ENCODE measurements around a stretch of chr6.

GRCh38 chr6:180091-180631 is 112.1 kb upstream of the DUSP22 start:
- PRO-cap = unidirectional peak, plus-strand start at chr6:180395

DNA sequence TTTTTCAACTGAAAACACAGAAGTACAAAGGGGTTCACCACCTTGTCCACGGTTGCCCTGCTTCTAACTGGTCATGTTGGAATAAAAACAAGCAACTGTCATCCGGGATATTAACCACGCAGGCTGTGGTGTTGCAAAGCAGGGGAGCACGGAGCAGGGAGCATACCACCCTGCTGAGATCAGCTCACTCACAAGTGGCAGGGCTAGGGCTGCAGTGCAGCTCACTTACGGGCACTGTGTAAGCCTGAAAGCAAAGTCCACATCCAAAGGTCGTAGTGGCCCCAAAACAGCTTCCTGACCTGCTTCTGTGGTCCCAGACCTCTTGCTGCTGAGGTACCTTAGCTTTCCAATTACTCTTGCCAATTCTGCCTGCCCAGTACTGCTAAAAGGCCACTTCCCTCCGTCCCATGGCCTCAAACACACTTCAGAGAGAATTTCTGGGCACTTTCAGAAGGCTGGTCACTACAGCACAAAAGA is 105.7 kb upstream of the DUSP22 start:
- PRO-cap = no peak

DNA sequence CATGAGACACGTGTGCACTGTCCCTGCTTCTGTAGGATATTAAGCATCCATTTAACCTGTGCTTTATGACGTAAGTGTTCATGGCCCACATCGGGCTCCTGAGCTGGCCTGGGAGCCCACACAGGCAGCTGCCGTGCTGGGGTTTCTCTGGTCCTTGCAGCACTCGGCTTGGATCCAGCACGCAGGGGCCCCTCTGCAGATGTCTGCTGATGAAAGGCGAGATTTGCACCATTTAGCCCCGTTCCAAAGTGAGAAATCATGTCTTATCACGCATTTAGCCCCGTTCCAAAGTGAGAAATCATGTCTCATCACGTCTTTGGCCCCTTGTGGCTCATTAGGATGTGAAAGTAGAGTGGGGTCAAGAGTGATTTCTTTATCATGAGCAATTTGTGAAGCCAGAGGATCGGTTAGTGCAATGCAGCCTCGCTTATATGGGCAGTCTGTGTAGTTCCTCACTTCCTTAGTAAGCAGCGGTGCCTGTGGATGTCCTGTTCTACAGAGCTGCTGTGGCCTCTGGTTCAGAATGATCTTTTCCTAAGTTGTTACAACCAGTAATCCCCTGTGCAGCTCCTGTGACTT is 25.4 kb downstream of the DUSP22 start:
- PRO-cap = no peak

DNA sequence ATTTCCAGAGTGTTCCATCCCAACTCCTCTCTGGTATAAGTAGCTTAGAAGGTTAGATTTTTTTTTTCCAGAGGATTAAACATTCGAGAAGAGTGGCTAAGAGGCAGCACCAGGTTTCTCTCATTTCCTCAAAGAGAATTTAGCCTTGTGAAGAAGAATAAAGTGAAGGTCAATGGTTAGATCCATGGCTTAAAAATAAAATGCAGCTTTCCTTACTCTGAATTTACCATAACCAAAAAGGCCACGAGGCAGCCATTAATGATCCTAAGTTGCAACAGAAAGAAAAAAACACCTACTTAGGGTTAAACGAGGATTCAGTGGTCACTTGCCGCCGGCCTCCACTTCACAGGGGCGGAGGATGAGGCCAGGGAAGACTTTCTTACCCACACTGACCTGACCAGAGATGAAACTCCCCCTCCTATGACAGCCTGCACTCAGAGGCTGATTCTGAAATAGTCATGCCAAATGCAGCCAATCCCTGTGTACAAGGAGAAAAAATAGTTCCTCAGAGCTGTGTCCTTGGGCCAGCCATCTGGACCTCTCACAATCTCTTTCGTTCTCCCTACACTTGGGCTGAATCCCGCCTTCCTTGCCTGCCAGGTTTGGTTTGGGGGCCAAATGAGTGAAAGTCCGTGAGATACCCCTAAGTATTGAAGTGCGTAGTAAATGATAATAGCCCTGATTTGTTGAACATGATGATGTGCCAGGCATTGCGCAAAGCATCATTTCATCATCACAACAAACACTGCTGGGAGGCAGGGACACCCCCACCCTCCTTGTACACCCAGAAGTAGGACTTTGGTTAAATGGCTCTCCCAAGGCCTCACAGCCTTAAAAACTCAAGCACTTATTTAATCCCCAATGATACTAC is 3.3 kb upstream of the IRF4 start:
- PRO-cap = no peak

DNA sequence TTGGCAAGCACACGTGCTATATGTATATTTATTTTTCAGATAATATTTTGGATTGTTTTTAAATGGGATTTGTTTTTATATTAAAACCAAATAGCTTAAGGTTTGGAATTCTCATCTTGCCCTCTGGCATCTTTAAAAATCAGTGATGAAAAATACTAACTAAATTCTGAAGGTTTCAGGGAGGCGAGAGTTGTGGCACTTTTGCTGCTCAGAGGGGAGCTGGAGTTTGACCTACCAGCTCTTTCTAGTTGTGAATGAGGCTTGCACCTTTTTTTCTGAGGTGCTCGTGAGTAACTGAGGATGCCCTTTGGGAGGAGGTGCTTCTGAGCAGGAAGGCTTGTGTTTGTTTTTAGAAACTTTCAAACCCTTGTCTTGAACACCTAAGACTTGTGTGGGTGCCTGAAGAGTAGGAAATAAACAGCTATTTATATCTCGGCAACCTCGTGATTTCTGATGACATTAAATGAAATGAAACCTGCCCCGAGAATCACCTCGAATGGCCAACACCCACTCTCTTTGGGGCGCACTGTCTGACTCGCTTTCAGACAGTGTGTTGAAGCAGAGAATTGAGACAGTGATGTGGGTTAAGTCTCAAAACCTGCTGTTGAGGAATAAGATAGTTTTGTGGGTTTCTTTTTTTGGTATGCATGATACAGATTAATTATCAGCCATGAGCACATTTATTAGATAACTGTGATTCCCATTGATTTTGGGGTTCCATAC is 8.2 kb downstream of the IRF4 start:
- PRO-cap = no peak

DNA sequence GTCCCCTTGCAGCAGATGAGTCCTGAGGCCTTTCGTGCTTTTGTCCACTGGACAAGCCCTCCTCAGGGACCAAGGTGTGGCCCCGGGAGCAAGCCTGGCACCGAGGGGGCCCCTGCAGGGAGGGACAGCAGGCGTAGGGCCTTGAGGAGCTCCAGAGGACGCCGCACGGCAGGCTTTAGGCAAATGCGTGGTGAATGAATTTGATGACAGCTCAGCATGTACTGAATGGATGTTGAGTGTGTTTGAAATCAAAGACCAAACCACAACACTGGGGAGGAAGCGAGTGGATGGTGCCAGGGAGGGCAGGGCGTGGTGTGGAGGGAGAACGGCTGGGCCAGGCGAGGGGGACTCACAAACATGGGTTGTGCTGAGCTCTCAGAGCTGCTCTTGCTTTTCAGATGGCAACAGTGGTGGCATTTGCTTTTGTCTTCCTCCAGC is 53.3 kb downstream of the IRF4 start:
- PRO-cap = no peak

GRCh38 chr6:454270-454558 is 62.7 kb downstream of the IRF4 start:
- PRO-cap = no peak

DNA sequence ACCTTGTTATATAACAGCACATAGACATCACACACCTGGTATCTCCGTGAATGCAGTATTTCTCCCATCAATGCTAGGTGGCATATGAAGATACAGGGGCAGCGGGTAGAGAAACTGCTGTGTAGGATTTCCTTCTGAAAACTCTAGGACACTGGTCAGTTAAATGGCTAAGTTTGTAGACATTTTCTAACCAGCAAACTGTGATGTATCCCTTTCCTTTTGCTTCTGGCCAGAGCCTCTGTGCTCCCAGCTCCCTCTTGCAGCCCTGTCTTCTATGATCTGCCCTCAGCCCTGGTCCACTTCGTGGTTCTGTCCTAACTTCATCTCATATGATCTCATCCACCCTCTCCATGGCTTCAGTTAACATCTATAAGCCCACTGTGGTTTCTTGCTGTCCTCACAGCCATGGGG is 81.7 kb downstream of the IRF4 start:
- PRO-cap = no peak

DNA sequence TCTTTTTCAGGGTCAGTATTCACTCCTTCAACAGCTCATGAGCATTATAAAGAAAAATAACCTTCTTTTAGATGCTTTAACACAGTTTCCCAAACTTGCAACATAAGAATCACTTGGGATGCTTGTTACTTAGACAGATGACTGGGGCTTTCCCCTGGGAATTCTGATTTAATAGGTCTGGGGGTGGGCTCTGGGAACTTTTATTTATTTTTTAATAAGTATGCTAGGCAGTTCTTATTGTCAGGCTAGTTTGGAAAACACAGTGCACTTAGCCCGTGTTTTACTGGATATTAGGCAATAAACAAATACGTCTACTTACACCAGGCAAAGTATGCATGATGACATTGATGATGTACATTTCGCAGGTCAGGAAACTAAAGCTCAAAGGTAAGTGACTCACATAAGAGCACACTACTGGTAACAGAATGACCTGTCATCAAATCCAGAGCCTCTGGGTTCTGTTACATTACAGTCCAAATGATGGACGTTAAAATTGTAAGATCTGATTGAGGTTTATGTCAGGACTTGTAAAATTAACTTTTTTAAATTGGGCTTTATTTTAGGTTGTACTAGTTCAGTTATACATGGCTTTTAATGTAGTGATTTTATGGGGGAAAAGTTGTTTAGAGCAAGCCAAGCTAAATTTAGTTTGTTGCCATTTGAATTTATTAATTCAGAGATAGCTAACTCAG is 144.5 kb upstream of the EXOC2 start:
- PRO-cap = no peak

DNA sequence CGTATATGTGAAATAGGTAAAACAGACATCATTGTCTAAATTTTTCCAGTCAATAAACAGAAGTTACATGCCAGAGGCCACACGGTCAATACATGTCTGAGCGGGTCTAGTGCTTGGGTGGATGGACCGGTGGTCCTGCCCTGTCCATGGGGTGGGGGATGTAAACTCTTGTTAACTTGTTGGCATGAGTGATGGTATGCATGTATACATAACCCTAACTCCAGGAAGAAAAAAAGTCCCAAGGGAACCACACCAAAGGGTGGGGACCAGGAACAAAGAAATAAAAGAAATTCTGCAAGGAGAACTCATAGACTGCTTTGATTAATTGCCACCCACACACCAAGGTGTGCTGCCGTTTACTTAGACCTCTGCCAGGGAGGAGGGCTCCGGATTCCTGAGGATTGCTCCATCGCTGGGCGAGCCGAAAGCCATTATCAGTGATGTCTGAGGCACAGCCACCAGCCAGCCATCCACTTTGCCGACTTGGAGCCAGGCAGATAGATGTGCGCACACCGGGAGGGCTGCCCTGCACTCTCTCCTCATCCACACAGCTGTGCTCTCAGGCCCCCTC is 272.8 kb upstream of the FOXQ1 start:
- PRO-cap = no peak

GRCh38 chr6:1110975-1111703 is 200.8 kb upstream of the FOXQ1 start:
- PRO-cap = no peak

GRCh38 chr6:1313054-1314171 is 1.5 kb downstream of the FOXQ1 start:
- PRO-cap = no peak

DNA sequence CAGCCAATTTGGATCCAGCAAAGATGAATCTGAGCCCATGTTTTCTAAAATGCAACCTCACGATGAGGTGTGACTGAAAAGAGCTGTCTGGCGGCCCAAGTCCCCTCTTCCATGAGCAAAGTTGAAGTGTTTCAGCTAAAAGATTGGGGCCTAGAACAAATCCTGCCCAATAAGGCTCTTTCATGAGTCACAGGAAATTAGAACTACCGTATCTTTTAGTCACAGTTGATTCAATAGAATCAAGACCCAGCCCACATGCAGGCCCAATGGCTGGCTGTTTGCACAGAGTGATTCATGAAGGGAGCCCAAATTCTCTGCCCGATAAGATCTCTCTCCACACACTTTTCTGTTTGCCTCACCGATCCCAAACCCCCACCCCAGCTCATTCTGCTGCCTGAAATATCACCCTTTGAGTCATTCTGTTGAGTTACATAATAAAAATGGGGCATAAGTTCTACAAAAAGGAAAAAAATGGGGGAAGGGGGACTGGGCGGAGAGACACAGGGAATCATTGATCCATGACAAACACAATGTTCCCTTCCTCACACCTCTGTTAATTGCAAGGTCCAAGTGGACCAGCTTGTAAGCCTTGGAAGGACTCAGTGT is 13.7 kb downstream of the FOXQ1 start:
- PRO-cap = no peak

GRCh38 chr6:1387675-1388692 is 1.4 kb upstream of the FOXF2 start:
- PRO-cap = no peak

DNA sequence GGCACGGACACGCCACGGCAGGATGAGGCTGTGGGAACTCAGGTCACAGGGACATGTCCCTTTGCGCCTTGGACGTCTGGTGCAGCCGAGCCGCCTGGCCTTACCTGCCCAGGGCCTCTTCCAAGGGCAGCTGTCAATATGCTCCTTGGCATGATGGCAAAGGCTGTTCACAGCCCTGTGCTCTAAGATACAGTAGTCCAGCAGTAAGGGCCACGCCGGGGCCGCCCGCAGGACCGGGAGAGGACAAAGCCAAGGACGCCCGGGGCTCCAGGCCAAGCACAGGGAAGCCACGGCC is 12.9 kb downstream of the FOXF2 start:
- PRO-cap = no peak

DNA sequence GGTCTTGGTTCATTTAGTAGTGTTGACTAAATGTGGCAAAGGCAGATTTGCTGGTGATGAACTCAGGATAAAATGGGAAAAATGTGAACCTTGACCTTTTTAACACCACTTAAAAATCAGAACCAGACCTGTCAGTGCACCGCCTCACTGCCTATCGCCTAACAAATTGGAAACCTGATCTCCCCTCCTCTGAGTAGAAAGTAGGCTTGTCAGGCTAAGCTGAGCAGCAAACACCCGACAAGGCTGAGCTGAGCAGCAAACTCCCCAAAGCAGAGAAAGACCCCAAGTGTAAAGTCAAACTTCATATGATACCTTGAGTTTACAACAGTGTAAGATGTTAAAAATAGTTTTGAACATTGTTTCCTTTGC is 254.8 kb downstream of the FOXC1 start:
- PRO-cap = no peak

DNA sequence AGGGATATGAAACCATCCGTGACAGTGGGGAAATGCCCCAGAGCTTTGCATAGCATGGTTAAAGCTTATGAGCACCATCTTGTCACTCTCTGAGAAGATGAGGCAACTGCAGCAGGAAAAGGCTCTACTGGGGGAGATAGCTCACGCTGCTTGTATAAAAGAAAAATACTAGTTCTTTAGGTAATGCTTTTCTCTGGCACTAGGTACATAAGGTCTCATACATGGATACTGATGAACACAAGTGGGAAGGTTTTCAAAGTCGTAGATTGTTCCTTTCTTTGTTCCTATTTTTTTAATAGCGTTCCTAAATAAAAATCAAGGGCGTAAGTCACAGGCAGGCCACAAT is 259.3 kb downstream of the FOXC1 start:
- PRO-cap = unidirectional peak, plus-strand start at position 85 of the sequence

DNA sequence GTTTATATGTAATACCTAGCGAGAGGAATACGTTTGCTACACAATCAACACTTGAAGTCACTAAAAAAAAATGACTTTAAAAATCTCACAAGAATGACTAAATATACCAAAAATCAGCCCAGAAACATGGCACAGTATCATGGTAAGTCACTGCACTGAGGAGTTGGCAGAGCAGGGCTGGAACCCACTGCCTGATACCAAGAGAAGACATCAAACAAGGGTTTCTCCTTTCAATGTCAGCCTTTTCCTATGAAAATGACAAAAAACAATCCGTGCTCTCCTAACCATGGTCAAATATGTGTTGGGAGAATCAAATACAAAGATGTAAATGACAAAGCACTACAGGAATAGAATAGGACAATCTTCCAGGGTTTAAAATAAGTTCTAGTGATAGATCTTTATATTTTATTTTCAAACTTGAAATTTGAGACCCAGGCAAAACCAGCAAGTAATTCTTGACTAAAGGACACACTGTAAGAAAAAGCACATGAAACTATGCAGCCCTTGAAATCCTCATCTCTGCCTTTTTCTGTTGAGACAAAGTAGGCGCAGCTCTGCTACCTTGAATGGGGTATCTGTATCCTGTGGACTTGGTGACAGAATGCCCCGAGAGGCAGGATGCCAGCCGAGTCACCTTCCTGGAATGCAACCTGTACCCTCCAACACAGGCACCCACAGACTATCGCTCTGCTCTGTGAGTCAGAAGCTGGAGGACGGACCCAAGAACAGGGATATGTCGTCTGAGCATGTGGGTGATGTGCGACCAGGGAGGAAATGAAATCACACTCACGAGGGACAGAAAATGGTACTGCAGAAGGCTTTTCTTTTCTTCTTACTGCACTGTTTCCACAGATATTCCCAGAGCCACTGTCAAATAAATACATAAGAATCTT is 307.7 kb downstream of the FOXC1 start:
- PRO-cap = no peak

DNA sequence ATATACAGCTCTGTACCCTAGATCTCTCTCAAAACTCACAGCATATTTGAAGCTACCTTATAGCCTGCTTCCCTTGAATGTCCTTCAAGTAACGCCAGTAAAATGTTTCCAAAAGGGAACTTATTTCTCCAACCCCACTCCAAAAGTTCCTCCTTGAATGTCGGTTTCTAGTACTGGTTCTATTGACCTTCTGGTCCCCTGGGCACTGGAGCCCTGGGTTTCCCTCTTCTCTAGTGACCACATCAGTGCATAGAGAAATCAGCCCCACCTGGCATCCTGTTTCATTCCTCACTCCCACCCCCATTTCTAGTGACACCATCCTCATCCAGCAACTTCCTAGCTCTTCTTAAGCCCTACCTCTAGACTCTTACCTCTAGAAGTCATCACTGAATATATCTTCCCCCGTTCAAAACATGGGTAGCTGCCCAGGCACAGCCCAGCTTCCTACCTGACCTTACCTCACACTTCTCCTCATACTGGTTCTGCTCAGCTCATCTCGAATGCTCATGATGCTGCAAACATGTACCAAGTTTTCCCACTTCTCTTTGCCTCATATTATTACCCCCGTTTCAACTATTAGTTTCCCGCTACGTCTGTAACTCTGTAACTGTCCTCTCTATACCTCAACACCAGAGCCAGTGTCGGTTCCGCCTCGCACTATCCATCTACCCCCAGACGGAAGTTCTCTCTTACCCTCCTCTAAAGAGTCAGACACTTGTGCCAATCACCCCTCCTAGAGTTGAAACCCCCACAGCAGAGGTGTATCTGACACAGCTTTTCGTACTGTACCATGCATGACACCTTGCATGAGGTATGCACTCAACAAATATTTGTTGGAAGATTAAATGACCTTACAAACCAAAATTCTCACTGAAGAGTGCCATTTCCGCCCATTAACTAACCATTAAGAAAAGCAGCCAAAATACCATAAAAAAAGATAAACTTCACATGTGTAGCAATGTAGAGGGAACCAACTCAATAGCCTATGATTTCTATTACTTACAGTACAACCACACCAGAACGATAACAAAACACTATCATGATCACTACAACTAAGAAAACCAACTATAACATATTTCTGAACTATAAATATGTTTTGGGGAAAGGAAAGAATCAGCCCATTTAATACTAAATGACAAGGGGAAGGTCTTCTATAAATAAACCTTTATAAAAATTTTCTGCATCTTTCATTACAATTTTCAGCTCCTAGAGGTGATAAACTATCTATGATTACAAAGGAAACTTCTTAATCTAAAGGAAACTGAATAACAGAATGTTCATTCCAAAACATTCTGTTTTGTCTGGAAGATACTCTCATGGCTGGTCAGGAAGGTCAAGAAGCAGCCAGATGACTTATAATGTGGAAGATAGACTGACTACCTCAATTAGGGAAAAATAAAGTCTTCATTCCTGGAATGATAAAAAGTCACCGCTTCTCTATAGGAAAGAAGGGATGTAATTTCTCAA is 131.9 kb downstream of the GMDS start:
- PRO-cap = no peak

DNA sequence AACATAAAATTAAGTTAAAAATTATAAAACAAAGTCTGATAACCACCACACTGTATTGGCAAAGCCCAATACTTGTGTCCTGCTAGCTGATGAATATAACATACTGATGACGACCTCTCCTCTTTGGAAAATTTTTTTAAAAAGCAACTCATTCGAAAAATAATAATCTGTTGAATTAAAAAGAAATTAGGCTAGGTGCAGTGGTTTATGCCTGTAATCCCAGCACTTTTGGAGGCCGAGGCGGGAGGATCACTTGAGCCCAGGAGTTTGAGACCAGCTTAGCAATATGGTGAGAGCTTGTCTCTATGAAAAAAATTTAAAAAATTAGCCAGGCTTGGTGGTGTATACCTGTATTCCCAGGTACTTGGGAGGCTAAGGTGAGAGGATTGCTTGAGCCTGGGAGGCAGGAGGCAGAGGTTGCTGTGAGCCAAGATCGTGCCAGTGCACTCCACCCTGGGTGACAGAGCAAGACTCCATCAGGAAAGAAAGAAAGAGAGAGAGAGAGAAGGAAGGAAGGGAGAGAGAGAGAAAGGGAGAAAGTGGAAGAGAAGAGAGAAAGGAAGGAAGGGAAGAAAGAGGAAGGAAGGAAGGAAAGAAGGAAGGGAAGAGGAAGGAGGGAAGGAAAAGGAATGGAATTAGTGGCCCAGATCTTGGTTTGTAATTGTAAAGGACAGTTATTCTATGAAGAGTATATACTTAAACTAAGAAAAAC is 120.6 kb upstream of the GMDS start:
- PRO-cap = no peak